Colon Carcinoma Metastatic in the Lung (tissue), 2 donors: ENCODE measurements around a stretch of chr5.

- PRO-cap, 2 experiments = no peak in any of the 2 experiments
These were observed 59.1 kb downstream of the COMMD10 start for GRCh38 chr5:116143823-116144465.

DNA sequence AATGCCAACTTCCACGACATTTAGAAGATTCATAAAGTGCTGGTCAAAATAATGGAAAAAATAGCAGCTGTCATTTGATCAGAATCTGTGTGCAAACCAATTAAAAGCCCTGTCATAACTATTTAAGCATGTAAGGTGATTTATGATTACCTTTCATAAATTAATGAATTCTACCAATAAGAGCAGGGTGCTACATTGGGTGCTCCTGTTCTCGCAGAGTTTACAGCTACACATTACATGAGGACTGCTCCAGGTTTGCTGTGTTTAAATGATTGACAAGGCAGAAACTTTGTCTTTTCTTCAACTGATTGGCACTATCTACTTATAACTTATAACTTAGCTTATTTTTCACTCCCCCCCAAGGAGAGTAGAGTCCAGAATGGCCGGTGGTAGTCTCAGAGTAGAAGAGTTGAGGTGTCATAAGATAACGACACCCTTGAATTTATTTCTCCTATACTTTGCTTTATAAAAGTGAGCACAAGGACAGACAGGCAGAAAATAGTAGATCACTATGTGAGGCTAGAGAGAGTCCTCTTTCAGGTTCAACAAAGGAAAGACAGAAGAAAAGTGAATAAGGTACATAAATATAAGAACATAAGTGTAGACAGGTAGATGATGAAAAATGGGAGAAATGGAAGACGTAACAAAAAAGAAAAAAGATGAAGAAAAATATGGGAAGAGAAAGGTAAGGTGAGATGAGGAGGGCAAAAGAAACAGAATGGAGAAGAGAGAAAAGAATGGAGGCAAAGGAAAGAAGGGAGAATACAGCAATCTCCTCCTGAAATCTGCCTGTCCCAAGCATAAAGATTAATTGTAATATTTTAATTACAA, 155.0 kb downstream of the COMMD10 start:
- PRO-cap, 2 experiments = no peak in any of the 2 experiments

GRCh38 chr5:116361138-116361980, 213.3 kb downstream of the SEMA6A start:
- PRO-cap, 2 experiments = no peak in any of the 2 experiments

DNA sequence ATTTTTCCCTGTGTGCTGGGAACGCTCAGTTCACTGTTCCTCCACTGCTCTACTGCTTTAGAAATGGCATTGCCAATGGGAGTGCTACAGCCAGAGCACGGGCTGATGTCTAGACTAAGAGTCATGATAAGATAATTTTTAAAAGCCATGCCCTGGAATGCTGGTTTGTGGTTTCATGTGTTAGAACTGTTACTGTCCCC, 119.6 kb downstream of the SEMA6A start:
- PRO-cap, 2 experiments = no peak in any of the 2 experiments

GRCh38 chr5:116575613-116576019, 993 bp upstream of the SEMA6A start:
- PRO-cap, 2 experiments = no peak in any of the 2 experiments

- PRO-cap, 2 experiments = no peak in any of the 2 experiments
These were observed 203.2 kb upstream of the SEMA6A start for GRCh38 chr5:116777739-116778358.

- PRO-cap, 2 experiments = no peak in any of the 2 experiments
These were observed 243.2 kb upstream of the SEMA6A start for GRCh38 chr5:116817921-116818214.

- PRO-cap, 2 experiments = peak in 1 of 2 experiments; most common plus-strand start chr5:119071706 (in 1)
These were observed 686 bp downstream of the DMXL1 start for GRCh38 chr5:119071539-119072007.

- PRO-cap, 2 experiments = no peak in any of the 2 experiments
These were observed 70.1 kb downstream of the DMXL1 start for GRCh38 chr5:119140899-119141405.

- PRO-cap, 2 experiments = no peak in any of the 2 experiments
These were observed 64.2 kb upstream of the TNFAIP8 start for GRCh38 chr5:119291371-119292261.

DNA sequence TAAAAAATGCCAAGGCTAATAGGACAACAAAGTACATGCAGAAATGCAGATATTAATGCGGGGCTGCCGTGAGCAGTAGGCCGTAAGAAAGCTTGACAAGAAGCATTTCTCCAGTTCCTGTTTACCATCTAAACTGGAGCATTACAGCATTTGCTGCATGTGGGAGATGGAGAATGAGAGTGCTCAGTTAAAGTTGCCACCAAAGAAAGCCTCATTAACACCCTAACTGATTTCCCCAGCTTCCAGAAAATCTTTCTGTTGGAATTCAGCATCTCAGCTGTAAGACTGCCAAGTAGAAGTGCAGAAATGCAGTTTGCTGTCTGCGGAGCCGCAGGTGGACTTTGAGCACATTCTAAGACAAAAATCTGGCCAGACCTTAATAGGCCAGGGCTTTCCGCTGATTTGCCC, 18.2 kb upstream of the TNFAIP8 start:
- PRO-cap, 2 experiments = no peak in any of the 2 experiments

DNA sequence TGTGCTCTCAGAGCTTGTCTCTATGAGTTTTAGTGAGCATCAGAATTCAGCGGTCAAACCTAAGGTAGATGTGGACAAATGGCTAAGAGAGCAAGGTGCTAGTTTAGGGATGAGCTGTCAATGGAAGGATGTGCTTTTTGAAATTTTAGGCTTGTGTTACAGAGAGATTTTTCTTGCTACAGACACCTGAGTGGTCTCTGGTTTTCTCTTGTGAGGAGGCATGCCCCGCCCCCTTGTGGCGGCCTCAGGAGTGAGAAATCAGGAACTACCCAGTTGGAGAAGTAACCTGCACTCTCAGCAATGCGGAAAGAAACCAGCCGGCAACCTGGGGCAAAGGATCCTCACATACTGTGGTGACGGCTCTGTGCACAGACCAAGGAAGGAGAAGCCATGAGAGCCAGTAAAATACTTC, 16.9 kb upstream of the HSD17B4 start:
- PRO-cap, 2 experiments = no peak in any of the 2 experiments

DNA sequence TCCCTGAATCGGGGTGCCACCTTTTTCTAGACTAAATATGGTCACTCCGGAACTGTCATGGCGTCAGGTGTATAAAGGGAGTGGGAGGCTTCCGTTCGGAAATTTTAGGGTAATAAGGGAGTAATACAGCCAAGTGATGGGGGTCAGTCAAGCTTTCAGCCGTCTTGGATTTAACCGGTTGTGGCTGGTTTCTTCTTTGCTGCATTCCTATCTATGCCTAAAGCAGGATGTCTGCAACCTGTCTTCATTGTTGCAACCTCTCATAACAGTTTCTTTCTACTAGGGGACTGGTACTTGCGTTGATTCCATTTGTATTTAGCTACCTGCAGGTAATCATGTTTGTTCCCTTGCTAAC, 48.8 kb downstream of the PRR16 start:
- PRO-cap, 2 experiments = no peak in any of the 2 experiments

DNA sequence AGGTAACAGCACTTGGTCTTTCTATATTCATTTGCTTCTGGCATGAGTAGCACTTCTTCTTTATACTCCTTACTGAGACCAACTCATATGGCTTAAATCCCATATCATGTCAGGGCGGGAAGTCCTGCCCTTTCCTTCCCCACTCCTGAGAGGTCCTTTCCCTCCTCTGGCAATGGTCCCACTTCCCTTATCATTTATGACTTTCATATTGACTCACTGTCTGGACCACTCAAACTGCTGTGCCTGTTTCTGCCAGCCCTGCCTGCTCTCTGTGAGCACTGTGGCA, 27.4 kb downstream of the ENSG00000250803 start:
- PRO-cap, 2 experiments = no peak in any of the 2 experiments

DNA sequence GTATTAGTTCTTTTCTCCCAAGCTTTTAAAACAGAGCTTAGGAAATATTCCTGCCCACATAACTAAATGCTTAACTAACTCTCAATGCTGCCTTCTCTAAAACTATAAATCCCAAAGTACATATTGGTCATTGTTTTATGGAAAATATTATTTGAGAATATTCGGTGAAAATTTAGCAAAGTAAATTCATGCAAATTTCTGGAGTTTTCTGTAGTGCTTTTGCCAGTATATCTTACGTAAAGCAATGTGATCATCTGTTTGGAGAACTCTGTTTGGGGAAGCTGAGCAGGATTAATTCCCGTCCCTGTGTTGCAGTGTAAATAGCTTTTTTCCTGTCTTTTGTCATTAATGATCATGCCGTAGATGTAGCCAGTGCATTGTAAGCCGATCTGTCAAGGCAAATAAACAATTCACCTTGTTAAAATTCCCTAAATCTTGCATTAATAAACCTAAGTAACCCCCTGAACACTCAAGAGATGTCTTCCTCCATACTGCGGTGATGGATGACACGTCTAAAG, 39.3 kb downstream of the PPIC start:
- PRO-cap, 2 experiments = no peak in any of the 2 experiments

GRCh38 chr5:123019622-123020024, 16.9 kb downstream of the PPIC start:
- PRO-cap, 2 experiments = no peak in any of the 2 experiments

DNA sequence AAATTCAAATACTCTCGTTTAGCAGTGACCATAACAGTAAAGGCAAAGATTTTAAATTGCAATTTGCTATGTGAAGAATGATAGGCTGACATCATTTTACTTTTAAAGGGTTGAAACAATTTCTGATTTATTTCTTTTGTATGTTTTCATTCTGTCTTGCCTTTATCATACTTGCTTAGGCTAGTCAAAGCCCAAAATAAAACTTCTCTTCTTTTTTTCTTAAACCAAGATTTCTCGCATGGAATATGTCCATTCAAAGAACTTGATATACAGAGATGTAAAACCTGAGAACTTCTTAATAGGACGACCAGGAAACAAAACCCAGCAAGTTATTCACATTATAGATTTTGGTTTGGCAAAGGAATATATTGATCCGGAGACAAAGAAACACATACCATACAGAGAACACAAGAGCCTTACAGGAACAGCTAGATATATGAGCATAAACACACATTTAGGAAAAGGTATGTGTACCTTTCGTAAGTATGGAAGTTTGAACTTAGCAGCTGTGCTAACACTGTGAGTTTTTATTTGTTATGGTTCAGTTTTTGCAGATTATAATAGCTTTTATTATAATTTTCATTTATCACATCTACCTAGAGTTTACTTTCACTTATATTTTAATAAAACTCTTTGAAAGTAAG, 63.6 kb downstream of the CSNK1G3 start:
- PRO-cap, 2 experiments = no peak in any of the 2 experiments

DNA sequence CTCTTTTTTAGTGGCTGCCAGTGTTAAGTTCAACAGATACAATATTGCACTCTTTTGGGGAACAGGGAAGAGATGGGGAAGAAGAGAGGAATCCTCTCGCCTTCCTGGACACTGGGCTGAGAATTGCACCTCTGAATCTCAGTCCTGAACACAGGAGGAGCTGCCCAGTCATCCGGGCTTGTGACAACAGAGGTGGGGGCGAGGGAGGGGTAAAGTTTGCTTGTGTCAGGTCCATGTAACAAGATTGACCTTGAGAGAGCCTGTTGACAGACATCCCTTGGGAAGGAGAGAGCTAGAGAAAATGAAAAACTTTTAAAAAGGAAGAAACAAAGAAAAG, 363.5 kb downstream of the CSNK1G3 start:
- PRO-cap, 2 experiments = no peak in any of the 2 experiments

GRCh38 chr5:124087047-124087379, 575.0 kb downstream of the CSNK1G3 start:
- PRO-cap, 2 experiments = peak in 1 of 2 experiments; most common plus-strand start chr5:124087310 (in 1)

- PRO-cap, 2 experiments = no peak in any of the 2 experiments
These were observed 335.9 kb downstream of the ZNF608 start for GRCh38 chr5:124410598-124410954.